ENCODE measurements around the genes BBS10 and PPP1R12A.

GRCh38 chr12:76037105-76038216 lies 47.0 kb downstream of the NAP1L1 start:
- PRO-cap, 4 experiments, result peak in 2 of 4 experiments; most common plus-strand start chr12:76037373 (in 1); most common minus-strand start chr12:76037276 (in 1)
- RAMPAGE, long total RNA, 2 experiments, result no peak in any of the 2 experiments

DNA sequence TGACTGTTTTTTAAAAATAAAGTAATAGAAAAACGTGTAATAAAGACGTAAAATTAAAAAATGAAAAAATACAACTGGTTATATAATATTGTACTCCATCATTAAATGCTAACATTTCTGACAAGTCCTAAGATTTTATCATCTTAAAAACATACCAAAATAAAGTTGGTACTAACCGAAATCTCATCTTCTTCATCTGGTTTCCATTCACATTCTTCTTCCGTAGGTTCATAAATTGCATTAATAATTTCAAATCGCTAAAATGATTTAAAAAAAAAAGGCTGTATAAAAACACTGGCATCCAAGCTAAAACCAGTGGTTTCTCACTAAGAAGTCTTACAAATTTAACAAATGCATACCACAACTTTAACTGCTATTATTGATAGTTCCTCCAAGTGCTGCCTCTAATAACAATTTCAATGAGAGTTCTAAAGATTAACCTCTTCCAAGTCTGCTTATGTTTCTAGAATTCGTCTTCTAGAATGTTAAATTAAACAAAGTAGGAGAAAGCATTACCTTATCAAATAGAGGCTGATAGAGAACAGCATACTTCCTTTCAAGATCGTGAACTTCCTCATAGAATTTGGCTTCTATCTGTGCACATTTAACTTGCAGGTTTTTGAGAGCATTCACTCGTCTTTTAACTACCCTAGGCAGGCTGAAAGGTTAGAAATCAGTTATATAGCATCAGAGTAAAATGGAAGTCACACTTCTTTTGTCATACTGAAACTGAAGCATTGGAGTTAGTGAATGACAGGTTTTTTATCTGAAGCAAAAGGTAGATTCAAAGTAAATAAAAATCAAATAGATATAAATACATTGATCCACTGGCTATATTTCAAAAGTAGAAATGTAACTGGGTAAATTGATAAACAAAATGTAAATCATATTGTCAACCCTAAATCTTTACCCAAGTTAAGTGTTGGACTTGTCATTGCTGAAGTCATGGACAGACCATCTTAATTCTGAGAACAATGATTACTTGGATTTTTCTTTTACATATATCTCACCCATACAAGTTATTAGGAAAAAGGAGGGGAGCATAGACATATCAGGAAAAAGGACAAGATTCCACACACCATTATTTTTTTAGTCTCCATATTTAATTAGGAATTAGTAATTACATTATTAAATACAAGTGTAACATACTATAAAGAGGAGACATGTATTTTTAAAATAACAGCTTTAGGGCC lies 24.5 kb downstream of the NAP1L1 start:
- PRO-cap, 4 experiments, result no peak in any of the 4 experiments
- RAMPAGE, long total RNA, 2 experiments, result no peak in any of the 2 experiments

DNA sequence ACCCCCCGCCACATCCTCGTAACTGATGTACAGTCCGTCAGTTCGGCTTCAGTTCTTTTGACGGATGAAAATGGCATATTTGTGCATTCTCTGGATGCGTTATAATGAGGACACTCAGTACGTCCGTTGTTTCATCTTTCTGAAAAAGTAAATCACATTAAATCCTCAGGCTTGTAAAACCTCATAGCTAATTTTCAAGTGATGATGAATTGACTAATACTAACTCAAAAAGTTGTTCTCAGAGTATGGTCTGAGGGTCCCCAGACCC lies 756 bp upstream of the NAP1L1 start:
- PRO-cap, 4 experiments, result no peak in any of the 4 experiments
- RAMPAGE, long total RNA, 2 experiments, result no peak in any of the 2 experiments

DNA sequence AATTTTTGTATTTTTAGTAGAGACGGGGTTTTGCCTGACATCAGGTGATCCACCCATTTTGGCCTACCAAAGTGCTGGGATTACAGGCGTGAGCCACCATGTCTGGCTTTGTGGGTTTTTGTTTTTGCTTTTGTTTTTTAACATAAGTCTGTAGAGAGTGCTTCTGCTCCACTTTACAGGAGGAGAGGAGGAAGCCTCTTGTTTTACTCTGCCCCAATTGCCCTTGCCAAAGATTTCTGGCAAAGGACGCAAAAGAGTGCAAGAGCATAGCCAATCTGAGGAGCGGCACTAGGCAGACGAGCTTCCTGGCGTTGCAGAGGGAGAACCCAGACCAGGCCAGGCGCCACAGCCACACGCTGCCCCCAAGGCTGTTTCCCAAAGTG lies 96.3 kb downstream of the BBS10 start:
- PRO-cap, 4 experiments, result no peak in any of the 4 experiments
- RAMPAGE, long total RNA, 2 experiments, result no peak in any of the 2 experiments

- PRO-cap, 4 experiments, result peak in 4 of 4 experiments; most common plus-strand start chr12:76348523 (in 3); most common minus-strand start chr12:76348415 (in 3)
- RAMPAGE, long total RNA, 2 experiments, result start-site peak on the minus strand in 2 of 2 experiments, at chr12:76348356-76348422 at its widest, 88 to 149 reads per replicate
Measured at GRCh38 chr12:76347992-76348694, at the start of gene BBS10. Gene BBS10, minus strand, starts transcription at chr12:76348415.

GRCh38 chr12:76452874-76453342 lies 104.7 kb upstream of the BBS10 start:
- PRO-cap, 4 experiments, result no peak in any of the 4 experiments
- RAMPAGE, long total RNA, 2 experiments, result no peak in any of the 2 experiments

GRCh38 chr12:76523485-76523847 lies 36.1 kb downstream of the OSBPL8 start:
- PRO-cap, 4 experiments, result no peak in any of the 4 experiments
- RAMPAGE, long total RNA, 2 experiments, result no peak in any of the 2 experiments

GRCh38 chr12:76533228-76533788 lies 26.3 kb downstream of the OSBPL8 start:
- PRO-cap, 4 experiments, result no peak in any of the 4 experiments
- RAMPAGE, long total RNA, 2 experiments, result no peak in any of the 2 experiments

GRCh38 chr12:76764332-76765376 lies 739 bp downstream of the ZDHHC17 start:
- PRO-cap, 4 experiments, result peak in 4 of 4 experiments; most common plus-strand start chr12:76764579 (in 4); most common minus-strand start chr12:76764462 (in 2)
- RAMPAGE, long total RNA, 2 experiments, result no peak in any of the 2 experiments

- PRO-cap, 4 experiments, result peak in 2 of 4 experiments; most common plus-strand start chr12:76877608 (in 2)
- RAMPAGE, long total RNA, 2 experiments, result no peak in any of the 2 experiments
Measured at GRCh38 chr12:76877431-76877733, 1.4 kb downstream of the CSRP2 start.

DNA sequence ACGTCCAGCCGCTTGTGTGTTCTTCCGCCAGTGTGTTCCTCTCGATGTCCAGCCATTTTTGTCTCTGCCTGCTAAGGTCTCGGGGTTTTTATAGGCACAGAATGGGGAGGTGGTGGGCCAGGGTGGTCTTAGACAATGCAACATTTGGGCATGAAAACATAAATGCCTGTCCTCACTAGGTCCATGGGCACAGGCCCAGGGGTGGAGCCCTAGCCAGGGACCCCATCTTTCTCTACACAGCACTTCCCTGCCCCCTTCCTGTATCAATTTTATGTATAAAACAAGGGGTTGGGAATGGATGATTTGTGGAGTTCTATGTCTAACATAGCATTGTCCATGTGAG lies 3.3 kb downstream of the NAV3 start:
- PRO-cap, 4 experiments, result no peak in any of the 4 experiments
- RAMPAGE, long total RNA, 2 experiments, result no peak in any of the 2 experiments

DNA sequence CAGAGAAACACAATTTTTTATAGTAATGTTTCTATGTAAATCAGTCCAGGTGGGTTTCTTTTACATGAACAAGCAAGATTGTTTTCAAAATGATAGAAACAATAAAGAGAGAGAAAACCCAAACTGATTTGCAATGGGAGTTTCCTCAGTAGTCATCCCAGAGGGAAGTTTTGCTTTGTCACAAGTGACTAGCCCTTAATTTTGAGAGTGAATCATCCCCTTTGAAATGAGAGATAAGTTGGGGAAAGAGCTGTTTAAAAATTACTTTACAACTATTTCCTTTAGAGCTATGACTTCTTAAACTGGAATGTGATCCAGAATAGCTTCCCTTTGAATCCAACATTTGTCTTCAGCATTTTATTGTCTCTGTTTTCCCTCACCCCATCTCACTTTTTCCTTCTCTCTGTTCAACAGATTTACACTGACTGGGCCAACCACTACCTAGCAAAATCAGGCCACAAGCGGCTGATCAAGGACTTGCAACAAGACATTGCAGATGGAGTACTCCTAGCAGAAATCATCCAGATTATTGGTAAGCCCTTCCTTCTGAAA lies 109.3 kb downstream of the NAV3 start:
- PRO-cap, 4 experiments, result no peak in any of the 4 experiments
- RAMPAGE, long total RNA, 2 experiments, result no peak in any of the 2 experiments

GRCh38 chr12:78006590-78007305 lies 176.1 kb downstream of the NAV3 start:
- PRO-cap, 4 experiments, result no peak in any of the 4 experiments
- RAMPAGE, long total RNA, 2 experiments, result no peak in any of the 2 experiments

DNA sequence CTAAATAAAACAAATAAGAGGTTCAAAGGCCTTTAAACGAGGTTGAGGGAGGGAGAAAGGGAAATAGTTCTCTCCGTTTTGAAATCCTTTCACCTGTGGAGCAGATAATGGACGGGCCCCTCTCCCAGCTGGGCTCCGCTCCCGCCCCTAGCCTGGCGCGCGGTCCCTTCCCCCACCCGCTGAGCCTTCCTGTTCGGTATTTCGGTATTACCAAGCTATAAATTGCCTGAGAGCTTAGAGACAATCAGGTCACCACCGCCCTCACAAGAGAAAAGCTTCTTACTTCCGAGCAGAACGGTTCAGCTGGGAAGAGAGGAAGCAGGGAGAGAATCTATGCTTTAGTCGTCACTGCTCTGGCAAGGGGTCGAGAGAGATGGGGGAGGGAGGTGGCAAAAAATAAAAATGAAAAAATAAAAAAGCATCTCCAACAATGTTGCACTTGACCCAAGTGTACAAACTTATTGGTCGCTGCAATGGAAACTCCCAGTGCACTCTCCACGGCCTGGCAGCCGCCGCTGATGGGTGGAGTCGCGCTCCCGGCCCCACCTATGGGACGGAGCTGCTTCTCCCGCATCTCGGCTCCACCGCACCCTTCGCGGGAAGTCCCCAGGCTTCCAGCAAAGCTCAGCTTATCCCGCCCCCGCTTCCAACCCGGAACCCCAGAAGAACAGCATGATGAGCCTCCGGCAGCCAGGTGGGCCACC lies 1.0 kb upstream of the SYT1 start:
- PRO-cap, 4 experiments, result no peak in any of the 4 experiments
- RAMPAGE, long total RNA, 2 experiments, result no peak in any of the 2 experiments

- PRO-cap, 4 experiments, result no peak in any of the 4 experiments
- RAMPAGE, long total RNA, 2 experiments, result no peak in any of the 2 experiments
Measured at GRCh38 chr12:79426135-79426416, 264.7 kb downstream of the PAWR start.

DNA sequence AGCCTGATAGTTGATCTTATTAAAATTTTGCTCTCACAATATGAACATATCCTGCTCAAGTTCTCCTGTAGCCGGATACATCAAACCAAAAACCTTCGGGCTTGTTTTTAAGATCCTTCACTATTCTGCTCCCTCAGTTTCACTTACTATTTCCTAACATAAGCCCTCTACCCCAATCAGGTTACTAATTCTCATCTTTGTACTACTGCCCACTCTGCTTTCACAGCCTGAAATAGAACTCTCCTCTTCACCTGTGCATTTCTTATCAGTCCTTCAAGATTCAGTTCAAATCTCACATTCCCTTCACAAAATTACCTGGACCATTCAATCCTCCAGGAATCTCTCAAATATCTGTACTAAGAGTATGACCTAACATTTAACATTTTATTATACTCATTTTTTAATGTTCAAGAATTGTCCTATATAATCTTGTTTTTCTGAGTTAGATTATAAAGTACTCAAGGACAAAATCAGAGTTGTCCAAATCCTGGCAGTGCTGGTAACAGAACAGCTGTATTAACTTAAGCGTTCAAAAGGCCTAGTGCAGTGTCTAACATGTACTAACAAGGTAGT lies 14.1 kb downstream of the PAWR start:
- PRO-cap, 4 experiments, result no peak in any of the 4 experiments
- RAMPAGE, long total RNA, 2 experiments, result no peak in any of the 2 experiments

GRCh38 chr12:79688686-79689193 lies 2.0 kb downstream of the PAWR start:
- PRO-cap, 4 experiments, result peak in 3 of 4 experiments; most common plus-strand start chr12:79689116 (in 2); most common minus-strand start chr12:79688999 (in 3)
- RAMPAGE, long total RNA, 2 experiments, result no peak in any of the 2 experiments

DNA sequence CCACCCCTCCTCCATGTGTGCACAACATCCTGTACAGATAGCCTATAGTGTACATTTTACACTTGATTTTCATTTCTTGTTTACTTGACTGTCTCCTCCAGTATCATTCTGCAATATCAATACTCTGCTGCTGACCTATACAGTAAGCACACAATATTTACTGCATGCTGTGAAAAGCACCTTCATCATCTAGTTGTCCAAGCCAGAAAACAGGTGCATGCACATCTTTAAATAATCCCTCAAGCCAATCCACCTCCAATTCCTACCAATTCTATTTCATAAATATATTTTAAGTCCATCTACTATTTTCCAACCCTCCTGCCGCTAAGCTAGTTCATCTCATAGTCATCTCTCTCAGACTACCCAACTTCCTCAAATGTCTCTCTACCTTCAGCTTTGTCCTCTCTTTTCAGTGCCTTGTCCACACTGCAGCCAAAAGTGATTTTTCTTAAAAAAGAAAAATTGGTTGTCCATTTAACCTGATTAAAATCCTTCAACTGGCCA lies 16.5 kb downstream of the PPP1R12A start:
- PRO-cap, 4 experiments, result no peak in any of the 4 experiments
- RAMPAGE, long total RNA, 2 experiments, result no peak in any of the 2 experiments

GRCh38 chr12:79934261-79934690 lies 621 bp downstream of the PPP1R12A start:
- PRO-cap, 4 experiments, result peak in 3 of 4 experiments; most common plus-strand start chr12:79934616 (in 2); most common minus-strand start chr12:79934497 (in 2)
- RAMPAGE, long total RNA, 2 experiments, result no peak in any of the 2 experiments

DNA sequence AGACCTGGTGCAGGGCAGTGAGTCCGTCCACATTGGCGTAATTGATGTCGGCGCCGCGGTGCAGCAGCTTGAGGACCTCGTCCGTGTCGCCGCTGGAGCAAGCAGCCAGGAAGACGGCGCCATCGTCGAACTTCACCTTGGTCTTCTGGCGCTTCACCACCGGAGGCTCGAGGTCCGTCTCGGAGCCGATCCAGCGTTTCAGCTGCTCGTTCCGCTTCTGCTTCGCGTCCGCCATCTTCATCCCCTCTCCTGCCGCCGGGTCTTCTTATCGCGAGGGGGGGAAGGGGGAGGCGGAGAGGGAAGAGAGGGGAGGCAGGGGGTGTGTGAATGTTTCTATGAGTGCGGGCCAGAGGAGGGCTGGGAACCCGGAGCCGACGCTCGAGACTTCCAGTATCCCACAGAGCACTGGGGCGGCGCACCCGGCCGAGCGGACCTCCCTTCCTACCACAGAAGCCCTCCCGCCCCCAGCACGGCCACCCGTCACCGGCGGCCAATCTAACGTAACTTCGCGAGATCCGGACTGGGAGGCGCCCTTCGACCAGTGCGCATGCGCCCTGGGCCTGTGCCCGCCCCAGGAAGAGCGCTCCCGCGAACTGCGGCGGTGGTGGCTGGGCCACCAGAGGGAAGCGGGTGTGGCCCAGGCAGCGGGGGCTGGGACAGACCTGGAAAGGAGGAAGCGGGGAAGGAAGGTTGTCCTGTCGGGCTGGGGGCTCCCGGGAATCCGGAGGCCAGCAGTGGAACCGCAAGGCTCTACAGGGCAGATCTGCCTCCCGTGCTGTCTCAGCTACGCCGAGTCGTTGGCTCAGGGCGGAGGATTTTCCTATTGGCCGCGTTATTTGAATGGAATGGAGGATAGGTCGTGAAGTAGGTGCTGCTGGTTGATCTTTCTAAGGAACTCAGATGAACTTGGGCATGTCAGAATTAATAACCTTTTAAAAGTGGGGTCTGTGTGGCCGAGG lies at the start of gene PPP1R12A:
PPP1R12A (minus strand) TSS at position 407 of the 959 bp plus-strand sequence.
- PRO-cap, 4 experiments, result peak in 4 of 4 experiments; most common plus-strand start position 619 of the sequence (in 2); most common minus-strand start position 407 of the sequence (in 3)
- RAMPAGE, long total RNA, 2 experiments, result start-site peak on the plus strand in 2 of 2 experiments, centred at positions 583 to 676 of the sequence, 5 to 35 reads per replicate; start-site peak on the minus strand in 2 of 2 experiments, centred at positions 344 to 358 of the sequence, 374 to 688 reads per replicate